Left lung (tissue), 1 donor: Measurements from ENCODE around the gene C2CD2L.

GRCh38 chr11:119106461-119107737 lies at the start of gene C2CD2L:
C2CD2L (plus strand) TSS chr11:119107344.
- PRO-cap, result bidirectional peak, plus-strand start at chr11:119106985, minus-strand start at chr11:119106876; bidirectional peak, plus-strand start at chr11:119107344, minus-strand start at chr11:119107286

DNA sequence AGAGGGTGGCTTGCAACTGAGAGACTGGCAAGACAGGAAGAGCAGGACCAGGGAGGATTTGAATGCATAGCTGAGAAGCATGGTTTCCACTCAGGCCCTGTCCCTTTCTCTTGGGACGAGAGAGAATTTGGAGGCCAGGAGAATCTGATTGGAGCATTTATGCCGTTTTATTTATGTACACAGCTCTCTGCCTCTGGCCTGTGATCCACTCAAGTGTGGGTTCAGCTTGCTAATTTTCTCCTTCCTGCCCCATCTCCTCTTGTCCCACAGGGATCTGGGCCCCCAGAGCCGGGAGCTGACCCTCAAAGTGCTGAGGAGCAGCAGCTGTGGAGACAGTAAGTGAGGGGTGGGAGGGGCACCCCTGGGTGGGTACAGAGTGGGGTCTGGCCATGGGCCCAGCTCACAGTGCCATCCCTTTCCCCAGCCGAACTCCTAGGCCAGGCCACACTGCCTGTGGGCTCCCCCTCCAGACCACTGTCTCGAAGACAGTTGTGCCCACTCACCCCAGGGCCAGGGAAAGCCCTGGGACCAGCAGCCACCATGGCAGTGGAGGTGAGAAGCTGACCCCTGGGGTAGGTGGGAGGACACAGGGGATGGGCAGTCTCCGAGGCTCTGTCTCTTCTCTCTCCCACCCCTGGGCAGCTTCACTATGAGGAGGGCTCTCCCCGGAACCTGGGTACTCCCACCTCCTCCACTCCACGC lies 5.1 kb downstream of the C2CD2L start:
- PRO-cap, result no peak

GRCh38 chr11:119120617-119121454 lies 544 bp upstream of the HINFP start:
- PRO-cap, result bidirectional peak, plus-strand start at chr11:119121599, minus-strand start at chr11:119121305

GRCh38 chr11:119352816-119353427 lies 6.4 kb upstream of the MFRP start:
- PRO-cap, result no peak

DNA sequence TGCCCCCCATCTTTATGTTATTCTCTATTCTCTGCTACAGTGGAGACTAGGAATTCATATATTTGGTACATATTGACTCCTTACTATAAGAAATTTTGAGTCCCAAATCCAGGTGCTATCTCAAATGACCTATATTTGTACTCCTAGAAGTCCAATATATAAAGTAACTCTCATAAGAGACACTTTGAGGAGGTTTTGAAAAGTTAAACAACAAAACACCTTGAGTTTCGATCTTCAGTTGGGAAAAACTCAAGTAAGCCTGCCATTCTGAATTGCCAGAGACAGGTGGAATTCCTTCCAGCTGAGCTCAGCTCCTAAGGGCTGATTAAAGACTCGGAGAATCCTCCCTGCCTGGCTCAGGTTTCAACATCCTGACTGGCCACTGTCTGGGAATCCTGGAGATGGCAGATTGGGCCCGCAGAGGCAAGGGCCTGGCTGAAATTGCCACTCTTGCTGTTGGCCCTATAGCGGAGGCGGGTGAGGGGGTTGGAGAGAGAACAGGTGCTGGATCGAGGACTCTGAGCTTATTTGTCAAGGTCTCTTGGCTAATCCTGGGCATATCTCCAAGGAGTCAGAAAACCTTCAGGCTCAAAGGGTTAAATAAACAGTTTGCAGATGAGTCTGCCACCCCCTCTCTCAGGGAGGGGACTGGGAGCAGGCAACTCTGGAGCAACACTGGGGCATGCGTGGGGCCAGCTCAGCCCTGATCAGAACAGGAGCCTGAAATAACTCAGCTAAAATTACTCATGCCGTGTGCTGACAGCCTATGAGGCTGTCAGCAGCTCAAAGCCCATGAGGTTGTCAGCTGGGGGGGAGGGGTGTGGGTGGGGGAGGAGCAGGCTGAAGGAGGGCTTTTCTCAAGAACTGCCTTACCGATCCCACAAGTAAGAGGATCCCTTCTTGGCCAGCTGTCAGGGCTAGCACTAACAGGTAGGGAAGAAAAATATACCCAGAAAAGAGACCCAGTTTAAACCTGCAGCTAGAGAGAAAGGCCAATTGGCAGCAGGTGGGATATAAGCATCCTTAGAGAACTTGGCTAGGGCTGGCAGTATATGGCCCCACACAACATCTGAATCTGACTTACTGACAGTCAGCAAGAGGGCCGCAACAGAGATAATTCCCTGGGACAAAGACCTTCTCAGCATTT lies 14.7 kb upstream of the MFRP start:
- PRO-cap, result no peak

- PRO-cap, result no peak
These were observed 5.2 kb downstream of the USP2 start for GRCh38 chr11:119375961-119376990.

DNA sequence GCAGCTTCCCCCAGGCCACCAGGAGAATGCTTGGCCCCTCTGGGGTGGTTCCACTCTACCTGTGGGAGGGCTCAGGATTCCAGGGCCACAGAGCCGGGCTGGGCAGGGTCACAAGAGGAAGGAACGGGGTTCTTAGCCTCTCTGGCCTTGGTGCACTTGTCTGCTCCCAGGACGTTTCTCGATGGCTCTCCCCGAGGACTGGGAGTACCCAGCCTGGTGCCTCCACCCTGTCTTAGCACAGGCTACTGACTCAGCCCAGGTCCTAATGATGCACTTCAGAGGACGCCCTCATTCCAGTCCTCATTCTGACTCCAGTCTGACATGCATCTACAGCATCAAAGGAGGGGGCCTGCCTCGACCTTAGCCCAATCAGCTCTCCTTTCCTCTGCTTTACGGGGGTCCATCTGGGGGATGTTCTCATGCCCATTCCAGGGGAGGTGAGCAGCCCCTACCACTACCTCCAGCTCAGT lies 1.1 kb downstream of the USP2 start:
- PRO-cap, result no peak

GRCh38 chr11:119417581-119418981 lies 4.9 kb downstream of the THY1 start:
- PRO-cap, result no peak

DNA sequence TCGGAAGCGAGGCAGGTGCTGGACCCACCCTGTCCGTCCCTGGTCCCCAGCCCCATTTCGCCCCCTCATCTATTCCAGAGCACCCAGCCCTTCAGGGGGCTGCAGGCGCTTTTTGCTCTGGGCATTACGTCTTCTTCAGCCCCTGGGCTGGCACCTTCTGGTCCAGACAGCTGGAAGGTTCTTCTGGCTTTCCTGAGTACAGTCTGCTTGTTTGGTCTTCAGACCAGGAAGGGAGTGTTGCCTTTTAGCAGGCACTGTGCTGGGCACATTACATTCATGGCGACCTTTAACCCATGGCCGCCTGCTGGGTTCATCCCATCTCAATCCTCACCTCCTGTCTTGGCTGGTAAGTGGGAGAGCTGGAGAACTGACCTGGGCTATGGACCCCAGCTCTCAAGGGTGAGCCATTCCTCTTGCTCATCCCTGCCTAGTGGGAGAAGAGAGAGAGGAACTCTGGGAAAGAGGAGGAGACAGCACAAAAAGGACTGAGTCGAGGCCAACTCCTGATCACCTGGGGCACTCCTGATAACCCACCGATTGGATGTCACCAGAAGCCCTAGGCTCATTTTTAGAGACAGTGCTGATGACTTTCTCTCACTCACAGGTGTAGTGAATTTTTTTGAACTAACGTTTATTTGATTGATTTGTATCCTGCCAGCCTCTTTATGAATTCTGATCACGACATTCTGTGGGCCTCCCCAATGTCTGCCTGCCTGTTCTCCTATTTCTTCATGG lies 892 bp upstream of the THY1 start:
- PRO-cap, result no peak

GRCh38 chr11:119615448-119616197 lies 113.4 kb downstream of the NECTIN1 start:
- PRO-cap, result no peak

GRCh38 chr11:119683700-119684115 lies 45.3 kb downstream of the NECTIN1 start:
- PRO-cap, result no peak

- PRO-cap, result no peak
These were observed 23.9 kb upstream of the NECTIN1 start for GRCh38 chr11:119752865-119753413.

- PRO-cap, result no peak
These were observed 80.0 kb downstream of the TRIM29 start for GRCh38 chr11:120057557-120058614.

DNA sequence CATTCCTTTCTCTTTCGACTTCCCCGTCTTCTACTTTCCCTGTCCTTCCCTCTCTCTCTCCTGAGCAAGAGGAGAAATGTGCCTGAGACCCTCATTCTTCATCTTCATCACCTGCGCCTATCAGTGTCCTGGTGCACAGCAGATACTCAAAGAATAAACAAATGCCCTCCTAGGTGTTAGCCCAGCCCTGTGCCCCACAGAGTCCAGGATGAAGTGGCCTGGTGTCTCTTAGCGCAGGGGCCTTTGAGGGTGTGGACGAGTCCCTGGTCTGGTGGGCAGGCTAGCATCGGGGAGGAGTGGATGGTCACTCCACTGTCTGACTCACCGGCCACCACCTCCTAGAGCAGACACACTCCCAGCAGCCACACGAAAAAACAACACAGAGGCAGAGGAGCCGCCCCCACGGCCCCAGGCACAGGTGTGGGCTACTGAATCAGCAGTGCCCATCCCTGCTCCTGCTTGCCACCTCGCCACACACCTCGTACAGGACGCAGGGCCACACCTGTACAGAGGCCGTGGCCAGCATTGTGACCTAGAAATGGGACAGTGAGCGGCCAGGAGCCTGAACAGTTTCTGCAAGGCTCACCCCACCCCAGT lies 14.1 kb downstream of the TRIM29 start:
- PRO-cap, result no peak

- PRO-cap, result no peak
These were observed 12.2 kb downstream of the TRIM29 start for GRCh38 chr11:120125704-120126033.

GRCh38 chr11:120128138-120129266 lies 9.4 kb downstream of the TRIM29 start:
- PRO-cap, result no peak

DNA sequence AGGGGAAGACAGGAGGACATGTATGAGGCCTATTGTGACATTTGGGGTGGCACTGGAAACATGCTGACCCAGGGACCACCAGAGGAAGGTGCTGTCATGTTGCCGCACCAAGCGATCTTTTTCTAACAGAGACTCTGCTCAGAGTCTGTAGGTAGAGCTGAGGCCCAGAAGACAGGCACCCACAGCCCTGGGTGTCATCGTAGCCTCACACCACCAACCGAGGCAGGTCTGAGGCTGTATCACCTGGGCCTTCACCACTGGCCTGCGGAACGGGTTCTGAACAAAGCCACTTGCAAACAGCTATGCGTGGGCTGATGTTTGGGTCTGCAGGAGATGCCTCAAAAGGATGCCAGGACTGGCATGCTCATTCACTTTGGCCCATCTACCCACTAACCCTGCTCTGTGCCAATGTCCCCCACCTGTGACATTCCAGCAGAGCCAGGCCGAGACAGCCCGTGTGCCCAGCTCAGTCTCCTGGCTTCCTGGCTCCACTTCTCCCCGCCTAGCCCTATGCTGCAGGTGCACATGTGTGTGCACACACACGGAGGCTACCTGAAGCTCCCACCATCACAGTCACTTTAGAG lies 3.7 kb downstream of the TRIM29 start:
- PRO-cap, result no peak

- PRO-cap, result no peak
These were observed 18.2 kb upstream of the OAF start for GRCh38 chr11:120192609-120193035.

- PRO-cap, result no peak
These were observed 6.3 kb upstream of the POU2F3 start for GRCh38 chr11:120233641-120233993.

GRCh38 chr11:120241290-120241885 lies 1.4 kb downstream of the POU2F3 start:
- PRO-cap, result no peak